ENCODE measurements around the gene LIN9.

- PRO-cap = no peak
Measured at GRCh38 chr1:225847526-225848325, 34.5 kb downstream of the TMEM63A start.

DNA sequence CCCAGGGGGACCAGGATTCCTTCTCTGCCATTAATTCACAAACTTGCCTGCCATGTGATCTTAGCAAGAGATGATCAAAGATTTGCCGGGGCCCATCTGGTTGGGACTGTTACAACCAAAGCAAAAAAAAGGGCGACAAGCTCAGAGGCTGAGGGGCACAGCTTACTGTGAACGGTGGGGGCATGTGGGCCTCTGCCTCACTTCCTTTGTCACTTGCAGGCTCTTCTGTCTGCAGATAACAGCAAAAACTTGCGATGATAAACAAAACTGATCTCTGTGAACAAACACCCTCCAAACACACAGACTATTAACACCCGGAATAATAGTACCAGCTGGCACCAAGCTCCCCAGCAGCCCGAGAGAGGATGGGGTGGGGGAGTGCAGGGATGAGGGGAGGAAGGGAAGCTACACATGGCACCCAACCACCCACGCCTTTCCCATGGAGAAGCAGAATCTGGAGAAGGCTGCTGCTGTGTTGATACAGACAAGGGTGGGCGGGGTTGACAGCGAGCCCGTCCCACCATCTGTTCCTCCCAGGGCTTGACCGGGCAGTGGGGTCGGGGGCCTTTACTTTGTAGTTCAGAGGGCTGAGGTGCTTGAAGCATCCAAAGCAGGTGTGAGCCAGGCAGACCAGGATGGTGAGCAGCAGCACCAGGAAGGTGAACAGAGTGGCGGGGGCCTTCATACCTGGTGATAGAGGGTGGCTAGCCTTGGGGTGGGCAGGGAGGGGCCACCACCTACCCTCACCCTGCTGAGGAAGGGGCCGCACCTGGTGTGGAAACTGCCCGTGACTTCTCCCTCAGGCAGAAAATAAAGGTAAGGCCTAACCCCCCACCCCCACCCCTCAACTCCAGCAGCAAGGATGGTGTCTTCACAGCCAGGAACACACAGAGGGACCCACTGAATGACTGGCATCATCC, 33.6 kb downstream of the TMEM63A start:
- PRO-cap = no peak

GRCh38 chr1:225880607-225880978, 1.6 kb downstream of the TMEM63A start:
- PRO-cap = no peak

DNA sequence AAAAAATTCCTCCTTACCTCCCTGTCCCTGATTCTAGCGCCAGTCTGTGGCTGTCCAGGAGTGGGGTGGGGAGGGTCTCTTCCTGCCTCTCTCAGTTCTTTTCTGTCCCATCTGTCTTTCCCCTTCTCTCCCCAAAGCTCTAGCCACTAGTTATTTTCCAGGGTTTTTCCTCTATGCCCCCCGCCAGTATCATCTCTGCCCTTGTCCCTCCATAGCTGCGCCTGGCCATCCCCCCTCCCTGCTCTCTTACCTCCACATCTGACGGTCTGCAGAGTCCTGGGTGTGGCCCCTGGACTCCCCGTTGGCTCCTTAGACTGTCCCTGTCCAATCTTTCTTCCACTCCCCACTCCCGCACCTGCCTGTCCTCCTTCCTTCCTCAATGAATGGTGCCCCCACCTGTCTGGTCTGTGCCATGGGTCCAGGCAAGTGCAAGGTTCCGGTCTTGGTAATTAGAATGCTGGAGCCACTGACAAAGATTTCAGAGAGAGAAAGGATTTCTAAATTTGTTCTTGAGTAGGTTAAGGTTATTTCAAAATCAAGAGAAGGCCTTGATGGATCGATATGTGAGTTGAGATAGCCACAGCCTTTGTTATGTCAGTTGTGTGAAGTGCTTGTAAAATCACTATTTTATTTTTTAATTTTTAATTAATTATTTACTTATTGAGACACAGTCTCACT, 1.7 kb upstream of the TMEM63A start:
- PRO-cap = no peak

GRCh38 chr1:225896792-225897676, 8.1 kb upstream of the LEFTY1 start:
- PRO-cap = bidirectional peak, plus-strand start at chr1:225897404, minus-strand start at chr1:225897243

DNA sequence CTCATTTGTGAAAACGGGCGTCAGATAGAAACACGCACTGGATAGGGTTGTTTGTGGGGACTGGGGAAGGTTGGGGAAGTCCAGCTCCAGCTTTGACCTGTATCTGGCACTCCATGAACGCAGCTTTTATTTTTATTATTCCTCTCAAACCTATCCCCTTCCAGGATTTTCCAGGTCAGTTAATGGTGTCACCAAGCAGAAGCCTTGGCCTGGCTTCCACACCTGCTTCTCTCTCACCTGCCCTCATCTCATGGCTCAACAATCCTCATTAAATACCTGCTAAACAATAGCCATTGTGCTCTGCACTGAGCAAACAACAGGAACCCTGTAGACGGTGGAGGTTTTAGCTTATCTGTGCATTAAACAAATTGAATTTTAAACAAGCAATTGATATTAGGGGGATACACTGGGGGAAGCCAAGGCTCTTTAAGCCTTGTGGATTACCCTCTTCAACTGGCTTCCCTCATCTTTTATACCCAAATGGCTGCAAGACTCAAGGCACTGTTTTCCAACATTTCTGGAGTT, 15.3 kb downstream of the PYCR2 start:
- PRO-cap = no peak

- PRO-cap = no peak
Measured at GRCh38 chr1:225919834-225920560, 4.1 kb downstream of the PYCR2 start.

GRCh38 chr1:225998576-225999231, 439 bp downstream of the SDE2 start:
- PRO-cap = no peak

DNA sequence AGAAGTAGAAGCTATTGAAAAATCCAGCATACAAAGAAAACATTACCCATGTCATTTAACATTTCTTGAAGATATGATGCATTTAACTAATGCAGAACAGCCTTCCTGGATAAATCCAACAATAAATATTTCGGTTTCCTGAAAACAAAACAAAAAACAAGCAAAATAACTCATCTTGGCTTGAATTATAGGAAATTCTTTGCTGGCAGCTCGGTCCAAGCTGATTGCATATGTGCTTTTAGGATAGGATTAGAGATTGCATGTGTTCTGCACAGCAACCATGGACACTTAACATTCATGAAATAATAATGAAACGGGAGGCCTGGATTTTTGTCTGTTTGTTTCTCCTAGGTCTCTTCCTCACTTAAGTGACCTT, 1.6 kb upstream of the H3-3A start:
- PRO-cap = no peak

GRCh38 chr1:226061741-226062594, 548 bp upstream of the H3-3A start:
- PRO-cap = unidirectional peak, plus-strand start at chr1:226061838; bidirectional peak, plus-strand start at chr1:226062280, minus-strand start at chr1:226062209; bidirectional peak, plus-strand start at chr1:226062721, minus-strand start at chr1:226062493

- PRO-cap = bidirectional peak, plus-strand start at chr1:226110451, minus-strand start at chr1:226110278; bidirectional peak, plus-strand start at chr1:226110764, minus-strand start at chr1:226110639
Measured at GRCh38 chr1:226110347-226111320, 48.1 kb downstream of the H3-3A start.

DNA sequence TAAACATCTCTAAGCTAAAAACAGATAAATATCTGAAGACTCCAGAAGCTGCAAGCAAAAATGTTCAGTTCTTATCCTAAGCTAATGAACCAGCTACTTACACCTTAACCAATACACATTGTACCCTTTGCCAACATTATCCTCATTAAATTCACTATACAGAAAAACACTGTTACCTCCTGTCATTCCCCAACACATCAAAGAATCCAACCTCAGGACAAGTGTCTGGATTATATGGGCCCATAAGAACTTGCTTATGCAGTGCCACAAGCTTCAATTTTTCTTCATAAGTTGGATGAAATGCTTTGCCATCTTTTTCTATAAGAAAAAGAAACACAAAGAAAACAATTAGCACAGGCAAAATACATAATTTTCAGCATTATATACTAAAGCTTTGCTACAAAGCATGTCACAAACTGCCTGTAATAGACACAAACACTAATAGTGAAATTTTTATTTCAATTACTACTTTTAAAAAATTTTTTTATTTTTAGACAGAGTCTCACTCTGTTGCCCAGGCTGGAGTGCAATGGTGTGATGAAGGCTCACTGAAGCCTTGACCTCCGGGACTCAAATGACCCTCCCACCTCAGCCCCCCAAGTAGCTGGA, 20.8 kb downstream of the ACBD3 start:
- PRO-cap = no peak

GRCh38 chr1:226309071-226309602, at the start of gene LIN9:
Gene LIN9, minus strand, starts transcription at chr1:226309164.
- PRO-cap = bidirectional peak, plus-strand start at chr1:226309374, minus-strand start at chr1:226309118

GRCh38 chr1:226349915-226350870, 41.2 kb upstream of the LIN9 start:
- PRO-cap = no peak

DNA sequence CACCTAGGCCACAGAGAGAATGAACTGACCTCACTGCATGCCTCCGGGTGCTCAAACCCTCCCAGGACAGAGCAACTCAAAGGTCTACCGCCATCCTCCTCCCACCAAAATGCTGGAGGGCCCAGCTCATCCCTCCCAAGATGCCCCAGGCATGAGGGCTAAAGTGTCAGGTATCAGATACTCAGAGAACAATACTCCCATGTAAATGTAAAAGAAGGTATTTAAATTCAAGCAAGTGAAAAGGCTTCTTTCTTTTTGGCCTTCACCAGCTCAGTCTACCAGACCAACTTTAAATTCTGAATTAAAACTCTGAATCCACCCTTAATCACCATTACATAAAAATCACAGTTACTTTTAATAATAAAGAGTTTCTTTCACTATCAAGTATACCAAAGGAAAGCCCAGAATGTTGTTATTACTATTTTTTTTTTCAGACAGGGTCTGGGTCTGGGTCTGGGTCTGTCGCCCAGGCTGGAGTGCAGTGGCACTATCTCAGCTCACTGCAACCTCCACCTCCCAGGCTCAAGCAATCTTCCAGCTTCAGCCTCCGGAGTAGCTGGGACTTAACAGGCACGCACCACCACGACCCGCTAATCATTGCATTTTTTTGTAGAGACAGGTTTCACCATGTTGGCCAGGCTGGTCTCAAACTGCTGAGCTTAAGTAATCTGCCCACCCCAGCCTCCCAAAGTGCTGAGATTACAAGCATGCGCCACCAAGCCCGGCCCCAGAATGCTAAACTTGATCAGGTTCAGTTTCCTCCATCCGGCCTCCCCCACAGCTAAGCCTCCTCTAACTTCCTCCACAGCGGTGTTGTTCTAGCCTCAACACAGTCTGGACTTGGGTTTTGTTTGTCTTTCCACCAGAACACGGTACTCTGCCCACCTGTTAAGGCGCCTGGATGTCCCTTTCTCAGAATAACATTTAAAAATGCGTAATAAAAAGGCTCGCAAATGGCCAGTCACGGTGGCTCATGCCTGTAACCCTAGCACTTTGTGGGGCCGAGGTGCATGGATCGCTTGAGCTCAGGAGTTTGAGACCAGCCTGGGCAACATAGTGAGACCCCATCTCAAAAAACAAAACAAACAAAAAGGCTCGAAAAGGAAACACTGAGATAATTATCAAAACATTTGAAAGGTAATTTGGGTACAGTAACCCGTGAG, 2.6 kb downstream of the PARP1 start:
- PRO-cap = no peak

- PRO-cap = no peak
Measured at GRCh38 chr1:226685123-226685885, 53.8 kb downstream of the ITPKB start.

DNA sequence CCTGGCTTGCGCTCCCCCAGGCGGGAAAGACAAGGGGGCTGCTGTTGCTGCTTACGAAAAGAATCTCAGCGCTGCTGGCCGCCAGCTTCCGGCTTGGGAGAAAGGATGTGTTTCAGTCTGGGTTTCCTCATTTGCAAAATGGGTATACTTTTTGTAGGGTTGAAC, 35.5 kb downstream of the ITPKB start:
- PRO-cap = no peak

- PRO-cap = no peak
Measured at GRCh38 chr1:226717130-226717760, 21.8 kb downstream of the ITPKB start.

GRCh38 chr1:226722929-226723646, 16.0 kb downstream of the ITPKB start:
- PRO-cap = no peak

- PRO-cap = no peak
Measured at GRCh38 chr1:226872259-226872996, 2.0 kb downstream of the PSEN2 start.